Metanephros (tissue), 2 donors: ENCODE measurements around the genes BID, PEX26 and TMEM191B.

GRCh38 chr22:16717945-16718311 is 107.3 kb downstream of the XKR3 start:
- RAMPAGE, long total RNA = no peak

DNA sequence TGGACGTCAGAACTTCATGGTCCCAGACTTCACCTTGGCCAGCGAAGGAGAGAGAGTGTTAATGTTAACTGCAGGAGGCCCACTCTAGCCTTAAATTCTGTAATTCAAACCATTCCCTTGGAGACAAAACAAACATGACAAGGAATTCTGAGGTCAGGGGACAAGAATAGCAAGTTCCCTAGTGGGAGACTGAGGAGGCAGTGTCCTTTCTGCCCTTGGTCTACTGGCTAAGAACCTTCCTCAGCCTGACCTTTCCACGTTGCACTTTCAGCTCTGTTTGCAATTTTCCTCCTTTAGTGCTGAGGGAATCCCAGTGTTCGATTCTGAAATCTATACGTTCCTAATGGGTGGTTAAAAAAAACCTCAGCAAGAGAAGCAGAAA is 44.5 kb upstream of the XKR3 start:
- RAMPAGE, long total RNA = no peak

DNA sequence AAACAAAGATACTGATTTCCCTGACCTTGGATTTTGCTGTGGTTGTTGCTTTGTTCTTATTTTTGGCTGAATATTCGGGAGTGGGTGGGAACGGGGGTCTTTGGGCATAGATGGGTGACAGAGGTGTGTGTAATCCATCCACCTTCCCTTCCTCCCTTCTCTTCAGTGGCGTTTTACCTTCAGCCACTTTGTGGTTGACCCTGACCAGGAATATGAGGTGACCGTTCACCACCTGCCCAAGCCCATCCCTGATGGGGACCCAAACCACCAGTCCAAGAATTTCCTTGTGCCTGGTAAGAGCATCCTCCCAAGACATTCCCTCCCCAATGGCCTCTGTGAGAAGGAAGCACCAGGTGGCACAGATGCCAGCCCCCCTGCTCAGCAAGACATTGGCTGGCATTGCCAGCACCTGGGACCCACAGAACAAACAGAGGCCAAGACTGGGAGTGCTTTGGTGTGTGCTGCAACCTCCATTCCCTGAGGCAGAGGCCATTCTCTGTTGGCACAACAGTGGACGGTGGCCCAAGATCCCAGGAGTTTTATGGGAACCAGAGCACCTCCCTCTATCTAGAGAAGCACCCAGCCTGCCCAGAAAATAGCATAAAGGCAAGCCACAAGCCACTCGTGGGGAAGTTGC is 15.5 kb downstream of the IL17RA start:
- RAMPAGE, long total RNA = no peak

GRCh38 chr22:17267903-17268606 is 48.8 kb upstream of the ADA2 start:
- RAMPAGE, long total RNA = no peak

- RAMPAGE, long total RNA = no peak
Measured at GRCh38 chr22:17430556-17430887, 61.3 kb downstream of the CECR2 start.

DNA sequence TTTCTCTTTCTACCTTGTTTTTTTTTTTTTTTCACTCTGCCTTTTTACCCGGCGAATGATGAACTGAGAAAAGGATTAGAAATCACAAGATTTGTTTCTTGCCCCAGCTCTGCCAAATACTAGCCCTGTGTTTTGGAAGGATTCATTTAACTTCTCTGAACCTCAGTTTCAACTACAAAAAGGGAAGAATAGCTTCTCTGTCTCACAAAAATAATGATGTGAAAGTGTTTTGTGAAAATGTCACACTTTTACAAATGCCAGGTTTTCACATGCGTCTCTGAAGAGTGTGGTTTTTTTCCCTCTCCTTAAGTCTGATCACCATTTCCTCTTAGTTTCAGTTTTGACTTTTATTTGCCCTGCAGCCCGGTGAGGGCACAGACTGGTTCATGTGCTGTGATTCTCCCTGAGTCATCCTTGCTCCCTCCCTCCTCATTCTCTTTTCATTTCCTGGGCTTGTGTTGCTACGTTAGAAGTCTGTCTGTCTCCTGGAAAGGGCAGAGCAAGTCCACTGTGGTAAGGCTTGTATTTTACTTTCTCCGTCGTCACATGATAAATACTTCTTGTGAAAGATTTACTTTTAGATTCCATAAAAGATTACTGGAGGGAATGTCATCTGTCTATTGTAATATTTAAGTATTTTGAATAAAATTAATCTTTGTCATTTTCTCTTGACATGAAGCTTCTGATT is 67.8 kb downstream of the BID start:
- RAMPAGE, long total RNA = no peak

DNA sequence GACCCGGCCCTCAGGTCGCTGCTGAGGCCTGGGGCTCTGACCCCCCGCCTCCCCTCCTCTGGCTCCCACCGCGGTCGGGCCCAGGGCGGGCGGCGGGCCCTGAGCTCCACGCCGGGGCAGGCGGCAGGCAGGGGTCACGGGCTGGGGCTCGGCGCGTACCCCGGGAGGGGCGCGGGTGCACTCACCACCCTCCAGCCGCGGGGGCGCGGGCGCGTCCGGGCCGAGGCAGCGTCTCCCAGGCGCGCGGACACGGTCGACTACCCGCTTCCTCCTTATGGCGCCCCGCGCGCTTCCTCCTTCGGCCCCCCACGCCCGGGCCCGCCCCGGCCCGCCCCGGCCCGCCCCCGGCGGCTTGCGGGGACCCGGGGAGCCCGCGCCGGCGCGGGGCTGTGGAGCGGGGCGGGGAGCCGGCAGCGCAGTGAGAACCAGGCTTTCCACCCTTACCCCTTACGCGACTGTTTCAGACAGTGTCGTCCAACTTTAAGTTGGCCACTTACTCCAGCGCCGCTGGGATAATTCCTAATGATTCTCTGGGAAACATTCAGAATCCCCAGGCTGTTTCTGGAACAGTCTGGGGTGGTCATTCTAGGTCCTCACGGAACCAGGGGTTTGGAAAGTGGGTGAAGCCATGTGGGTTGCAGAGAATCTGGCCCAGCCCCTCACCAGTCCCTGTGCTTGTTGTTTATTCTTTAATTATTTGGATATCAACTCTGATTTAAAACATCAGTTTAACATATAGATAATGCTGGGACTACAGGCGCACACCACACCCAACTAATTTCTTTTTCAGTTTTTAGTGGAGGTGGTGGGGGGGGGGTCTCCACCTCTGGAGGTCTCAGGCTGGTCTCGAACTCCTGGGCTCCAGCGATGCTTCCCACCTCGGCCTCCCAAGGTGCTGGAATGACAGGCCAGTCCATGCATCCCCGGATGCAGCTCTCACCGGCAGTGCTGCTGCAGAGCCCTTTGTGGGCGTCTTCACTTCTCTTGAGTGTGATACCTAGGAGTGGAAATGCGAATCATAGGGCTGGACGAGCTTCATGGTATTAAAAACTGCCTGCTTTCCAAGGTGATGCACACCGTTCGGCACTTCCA is at the start of gene BID:
TSS of gene BID (minus strand) at position 274 of the 1,092 bp plus-strand sequence.
- RAMPAGE, long total RNA = no peak

- RAMPAGE, long total RNA = no peak
Measured at GRCh38 chr22:17786303-17787325, 12.3 kb upstream of the BID start.

DNA sequence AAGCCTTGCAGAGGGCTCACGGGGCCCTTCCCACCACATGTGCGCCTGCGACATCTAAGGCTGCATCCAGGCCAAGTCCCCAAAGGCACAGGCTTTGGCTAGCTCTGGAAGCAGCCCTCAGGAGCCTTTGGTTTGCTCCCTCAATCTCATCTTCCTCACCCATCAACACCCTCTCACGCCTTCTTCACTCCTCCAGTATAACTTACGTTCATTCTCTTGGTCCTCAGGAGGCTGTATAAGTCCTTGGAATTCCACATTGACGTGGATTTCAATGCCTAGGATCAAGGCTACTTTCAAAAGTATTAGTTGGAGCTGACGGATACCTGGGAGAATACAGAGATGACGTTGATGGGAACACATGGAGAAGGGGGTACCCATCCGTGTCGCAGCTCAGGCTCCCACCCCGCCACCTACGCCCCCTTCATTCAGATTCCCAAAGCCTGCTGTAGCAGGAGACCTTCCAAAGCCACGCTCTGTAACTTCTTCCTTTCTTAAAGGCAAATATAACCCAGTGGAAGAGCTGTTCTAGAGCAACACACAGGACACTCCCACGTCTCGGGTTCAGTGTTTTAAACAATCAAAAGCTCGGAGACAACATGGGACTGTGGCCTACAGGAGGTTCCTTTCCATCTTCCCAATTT is 121.8 kb downstream of the MICAL3 start:
- RAMPAGE, long total RNA = no peak

DNA sequence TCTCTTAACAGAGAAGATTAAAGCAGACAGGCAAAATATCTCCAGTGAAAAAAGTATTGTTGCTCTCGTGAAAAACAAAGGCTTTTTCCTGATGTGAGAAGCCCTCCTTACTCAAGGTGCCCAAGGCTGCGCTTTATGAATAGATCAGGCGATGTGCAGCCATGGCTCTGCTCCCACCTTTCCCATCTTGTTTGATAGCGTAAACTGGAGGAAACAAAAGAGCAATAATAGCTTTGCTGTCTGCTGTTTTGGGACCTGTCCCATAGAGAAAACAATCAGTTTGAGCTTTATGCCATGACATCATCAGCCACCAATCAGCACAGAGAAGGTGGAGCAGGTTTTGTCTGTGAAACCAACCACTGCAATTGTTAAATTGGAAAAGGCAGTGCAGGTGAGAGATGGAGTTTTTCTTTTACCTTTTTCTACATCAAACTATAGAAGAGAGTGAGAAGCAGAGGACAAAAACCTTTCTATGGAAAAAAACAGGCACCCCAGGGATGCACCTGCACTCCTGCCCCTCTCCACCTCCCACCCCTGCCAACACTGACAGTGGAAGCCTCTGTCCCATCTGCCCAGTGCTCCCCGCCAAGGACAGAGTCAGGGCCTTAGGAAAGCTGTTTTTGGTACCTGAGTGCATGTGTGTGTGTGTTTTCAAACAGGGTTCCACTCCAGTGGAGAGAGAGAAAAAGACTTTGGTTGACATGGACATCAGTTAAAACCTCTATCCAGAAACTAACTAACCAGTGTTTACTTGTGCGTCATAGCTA is 80.7 kb downstream of the MICAL3 start:
- RAMPAGE, long total RNA = no peak

- RAMPAGE, long total RNA = no peak
Measured at GRCh38 chr22:17998896-17999377, 25.4 kb downstream of the MICAL3 start.

- RAMPAGE, long total RNA = no peak
Measured at GRCh38 chr22:18032336-18033067, 8.1 kb upstream of the MICAL3 start.

- RAMPAGE, long total RNA = no peak
Measured at GRCh38 chr22:18065302-18065867, 12.4 kb upstream of the PEX26 start.

DNA sequence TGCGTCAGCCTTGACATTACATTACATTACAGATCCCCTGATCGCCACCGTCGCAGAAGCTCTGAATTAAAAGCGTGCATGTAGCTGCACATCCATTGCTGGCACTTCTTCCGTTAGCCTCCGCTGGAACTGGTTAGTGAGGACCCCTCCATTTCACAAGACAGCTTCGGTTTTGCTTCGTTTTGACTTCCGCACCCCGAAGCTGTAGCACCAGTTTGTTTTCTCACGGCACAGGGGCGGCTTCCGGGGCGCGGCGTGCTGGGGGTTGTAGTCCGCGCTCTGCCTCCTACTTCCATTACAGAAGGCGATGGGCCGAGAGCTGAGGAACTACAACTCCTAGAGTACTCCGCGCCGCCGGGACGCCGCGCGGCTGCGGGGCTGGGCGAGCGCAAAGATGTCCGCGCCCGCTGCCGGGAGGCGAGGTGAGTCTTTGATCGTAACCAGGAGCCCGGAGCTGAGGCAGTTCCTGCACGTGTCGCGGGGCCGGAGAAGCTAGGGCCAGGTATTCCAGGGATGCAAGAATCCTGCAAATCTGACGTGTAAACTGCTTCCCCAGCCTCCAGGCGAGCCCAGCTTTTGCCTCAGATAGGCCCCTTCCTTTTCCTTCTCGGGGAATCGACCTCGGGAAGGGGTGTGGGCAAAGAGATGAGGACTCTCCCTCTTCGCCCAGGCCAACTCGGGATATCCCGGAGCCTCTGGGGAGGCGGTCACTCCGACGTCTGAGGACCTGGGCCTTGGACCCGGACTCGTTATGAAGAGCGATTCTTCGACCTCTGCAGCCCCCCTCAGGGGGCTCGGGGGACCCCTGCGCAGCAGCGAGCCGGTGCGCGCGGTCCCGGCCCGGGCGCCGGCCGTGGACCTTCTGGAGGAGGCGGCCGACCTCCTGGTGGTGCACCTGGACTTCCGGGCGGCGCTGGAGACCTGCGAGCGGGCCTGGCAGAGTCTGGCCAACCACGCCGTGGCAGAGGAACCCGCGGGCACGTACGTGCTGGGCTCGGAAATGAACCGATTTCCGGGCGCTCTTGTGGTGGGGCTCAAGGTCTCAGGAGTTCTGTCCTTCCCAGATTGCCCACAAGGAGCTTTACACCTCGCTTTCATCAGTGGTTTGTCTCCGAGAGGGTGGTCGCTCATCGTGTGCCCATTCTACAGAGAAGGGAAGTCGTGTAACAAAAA is at the start of gene PEX26:
TSS of gene PEX26 (plus strand) at position 365 of the 1,173 bp plus-strand sequence.
- RAMPAGE, long total RNA = no peak

DNA sequence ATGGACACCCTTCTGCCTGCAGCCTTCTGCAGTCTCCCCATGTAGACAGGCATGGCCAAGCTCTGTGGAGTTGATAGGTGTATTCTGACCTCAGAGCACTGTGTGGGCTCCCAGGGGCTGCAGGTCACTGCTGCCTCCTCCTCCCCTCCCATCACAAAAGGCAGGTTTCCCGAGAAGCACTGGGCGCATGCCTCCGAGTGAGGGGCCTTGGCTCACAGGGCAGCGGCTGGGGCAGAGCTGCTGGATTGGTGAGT is 2.9 kb downstream of the TUBA8 start:
- RAMPAGE, long total RNA = no peak

DNA sequence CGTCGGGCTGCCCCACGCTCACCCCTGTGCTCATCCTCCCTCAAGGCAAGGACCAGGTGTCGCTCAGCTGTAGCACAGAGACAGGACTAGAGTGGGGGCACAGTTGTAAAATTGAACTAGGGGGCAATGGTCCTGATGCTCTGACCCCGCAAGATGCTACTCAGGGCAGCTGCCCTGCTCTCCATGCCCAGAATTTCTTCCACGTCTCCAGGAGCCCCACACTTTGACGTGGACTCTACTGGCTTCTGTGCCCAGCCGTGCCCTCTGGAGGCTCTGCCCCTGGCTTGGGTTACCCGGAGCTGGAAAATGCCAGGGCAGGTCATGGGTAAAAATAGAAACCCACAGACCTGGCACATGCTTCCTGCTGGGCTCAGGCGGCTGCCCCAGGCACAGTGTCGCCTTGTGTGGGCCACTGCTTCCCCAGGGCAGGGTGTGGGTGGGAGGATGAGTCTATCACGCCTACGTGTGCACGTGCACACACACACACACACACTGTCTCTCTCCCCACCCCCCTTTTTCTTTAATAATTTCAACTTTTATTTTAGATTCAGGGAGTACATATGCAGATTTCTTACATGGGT is 9.1 kb downstream of the TUBA8 start:
- RAMPAGE, long total RNA = no peak

GRCh38 chr22:18527384-18527836 is at the start of gene TMEM191B:
Gene TMEM191B, plus strand, starts transcription at chr22:18527802.
- RAMPAGE, long total RNA = no peak

DNA sequence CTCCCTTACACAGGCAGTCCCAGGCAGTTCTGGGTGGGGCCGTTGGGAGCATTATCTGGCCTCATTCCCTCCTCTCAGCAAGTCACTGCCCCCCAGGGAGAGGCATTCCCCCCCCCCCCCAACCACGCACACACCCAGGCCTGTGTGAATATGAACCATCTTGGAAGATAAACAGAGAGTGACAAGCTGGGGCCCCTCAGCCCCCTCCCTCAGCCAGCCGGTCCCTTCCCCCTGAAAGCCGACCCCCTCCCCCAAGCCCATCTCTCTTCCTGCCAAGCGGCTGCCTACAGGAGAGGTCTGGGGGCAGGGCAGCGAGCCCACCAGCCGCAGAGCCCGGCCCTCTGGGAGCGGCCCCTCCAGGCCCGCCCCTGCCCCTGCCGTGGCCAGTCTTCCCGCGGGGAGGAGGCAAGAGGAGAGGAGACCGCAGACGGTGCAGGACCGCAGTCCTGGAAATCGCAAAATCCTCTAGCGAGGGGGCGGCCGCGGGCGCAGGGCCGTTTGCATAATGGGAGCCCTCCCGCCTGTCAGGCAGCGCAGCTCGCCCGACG is 34.8 kb downstream of the RIMBP3 start:
- RAMPAGE, long total RNA = no peak

GRCh38 chr22:19104237-19104876 is 17.9 kb downstream of the DGCR2 start:
- RAMPAGE, long total RNA = no peak

DNA sequence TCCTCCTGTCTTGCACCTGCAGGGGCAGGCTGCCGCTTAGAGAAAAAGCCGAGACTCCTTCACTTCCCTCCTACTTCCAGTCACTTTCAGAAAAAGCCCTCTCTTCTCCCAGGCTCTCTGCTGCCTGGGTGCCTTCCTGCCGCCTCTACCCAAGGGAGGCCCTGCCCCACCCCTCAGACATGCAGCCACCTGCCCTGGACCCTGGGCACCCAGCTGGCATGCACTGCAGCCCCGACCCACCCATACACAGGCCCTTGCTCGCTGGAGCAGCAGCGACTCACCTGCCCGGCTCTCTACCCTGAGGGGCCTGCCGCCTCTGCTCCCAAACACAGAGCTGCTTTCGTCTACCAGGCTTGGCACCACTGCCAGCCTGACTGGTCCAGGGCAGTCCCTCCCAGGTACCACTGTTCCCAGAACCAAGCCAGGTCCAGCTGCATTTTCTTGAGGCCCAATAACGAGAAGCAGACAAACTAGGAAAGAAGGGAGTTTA is 1.3 kb upstream of the TSSK2 start:
- RAMPAGE, long total RNA = no peak